Peripheral blood mononuclear cell (primary cell): ENCODE data around the genes GPR174, TBX22, POF1B and SRPX2.

- PRO-cap, 8 experiments = peak in 3 of 8 experiments; most common plus-strand start chrX:79108132 (in 3)
These were observed 36.7 kb upstream of the GPR174 start for GRCh38 chrX:79107670-79108399.

DNA sequence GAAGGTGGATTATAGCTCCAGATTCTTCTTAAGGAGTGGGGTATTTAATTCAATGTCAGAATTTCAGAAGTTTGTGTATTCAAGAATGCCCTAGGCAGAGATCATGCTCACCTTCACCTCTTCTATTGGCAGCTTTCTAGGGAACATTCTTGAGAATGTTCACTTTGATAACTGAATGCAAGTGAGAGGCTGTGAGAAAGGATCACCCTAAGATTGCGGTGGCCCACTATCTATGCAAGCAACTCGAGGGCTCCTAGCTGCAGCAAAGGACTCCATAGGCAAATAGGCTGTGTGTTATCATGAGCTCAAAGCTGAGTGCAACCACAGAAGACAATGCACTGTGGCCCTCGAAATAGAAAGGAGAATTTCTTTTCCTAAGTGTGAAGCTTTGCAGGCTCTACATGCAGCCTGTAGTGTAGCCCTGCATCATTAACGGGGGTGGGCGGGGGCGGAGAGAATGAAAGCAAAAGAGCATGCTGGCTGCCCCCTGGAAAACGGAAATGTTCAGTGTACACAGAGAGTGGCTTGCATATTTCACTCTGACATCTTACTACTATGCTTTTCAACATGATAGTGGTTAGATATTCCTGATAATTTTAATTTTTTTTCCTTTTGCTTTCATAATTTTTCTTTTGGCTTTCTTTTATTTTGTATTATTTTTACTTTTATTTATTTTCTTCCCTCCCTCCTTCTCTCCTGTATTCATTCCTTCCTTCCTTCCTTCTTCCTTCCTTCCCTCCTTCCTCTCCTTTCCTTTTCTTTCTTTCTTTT, at the start of gene GPR174:
TSS of gene GPR174 (plus strand) at position 507 of the 771 bp plus-strand sequence.
- PRO-cap, 8 experiments = peak in 3 of 8 experiments; most common plus-strand start position 492 of the sequence (in 1); most common minus-strand start position 332 of the sequence (in 1)

- PRO-cap, 8 experiments = peak in 2 of 8 experiments; most common plus-strand start chrX:79161889 (in 2)
These were observed 17.1 kb downstream of the GPR174 start for GRCh38 chrX:79161391-79162171.

- PRO-cap, 8 experiments = no peak in any of the 8 experiments
These were observed 104.5 kb downstream of the ITM2A start for GRCh38 chrX:79262763-79262962.

DNA sequence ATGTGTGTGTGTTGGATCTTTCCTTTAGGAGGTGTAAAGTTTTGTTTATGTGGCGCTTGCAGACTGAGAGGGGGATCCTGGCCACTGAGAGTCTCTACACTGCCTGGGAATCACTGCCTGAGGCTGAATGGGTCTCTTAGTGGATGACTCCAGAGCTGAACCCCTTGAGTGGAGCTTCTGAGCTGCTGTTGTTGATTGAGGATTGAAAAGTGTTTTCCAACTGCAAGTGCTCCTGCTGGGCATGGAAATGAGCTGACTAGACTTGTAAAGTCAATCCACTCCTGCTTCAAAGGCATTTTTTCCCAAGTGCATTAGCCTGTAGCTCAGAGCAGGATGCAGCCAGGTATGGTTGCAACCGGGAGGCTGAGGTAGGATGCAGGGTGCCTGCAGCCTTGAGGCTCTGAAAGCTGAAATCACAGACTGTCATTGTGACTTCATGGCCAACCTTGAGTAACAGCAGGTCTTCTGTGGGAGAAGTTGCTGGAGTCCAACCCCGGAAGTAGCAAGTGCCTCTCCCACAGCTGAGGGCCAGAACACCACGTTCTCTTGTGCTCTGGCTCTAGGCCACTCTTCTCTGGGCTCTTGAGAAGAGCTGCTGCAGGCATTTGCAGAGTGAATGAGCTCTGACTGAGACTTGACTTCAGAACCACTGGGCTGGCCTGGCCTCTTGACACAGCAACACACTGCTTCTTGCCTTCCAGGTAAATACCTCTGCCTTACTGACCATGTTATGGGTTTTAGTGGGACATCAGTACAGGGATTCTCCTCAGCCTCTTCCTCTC, at the start of gene TBX22:
TSS of gene TBX22 (plus strand) at position 567 of the 782 bp plus-strand sequence.
- PRO-cap, 8 experiments = no peak in any of the 8 experiments

- PRO-cap, 8 experiments = no peak in any of the 8 experiments
These were observed 178.4 kb downstream of the BRWD3 start for GRCh38 chrX:80631338-80631694.

- PRO-cap, 8 experiments = no peak in any of the 8 experiments
These were observed 35.0 kb downstream of the BRWD3 start for GRCh38 chrX:80774377-80775296.

- PRO-cap, 8 experiments = no peak in any of the 8 experiments
These were observed 825 bp upstream of the BRWD3 start for GRCh38 chrX:80810483-80810920.

- PRO-cap, 8 experiments = peak in 2 of 8 experiments; most common minus-strand start chrX:83496709 (in 2)
These were observed 11.5 kb upstream of the POU3F4 start for GRCh38 chrX:83496632-83496952.

DNA sequence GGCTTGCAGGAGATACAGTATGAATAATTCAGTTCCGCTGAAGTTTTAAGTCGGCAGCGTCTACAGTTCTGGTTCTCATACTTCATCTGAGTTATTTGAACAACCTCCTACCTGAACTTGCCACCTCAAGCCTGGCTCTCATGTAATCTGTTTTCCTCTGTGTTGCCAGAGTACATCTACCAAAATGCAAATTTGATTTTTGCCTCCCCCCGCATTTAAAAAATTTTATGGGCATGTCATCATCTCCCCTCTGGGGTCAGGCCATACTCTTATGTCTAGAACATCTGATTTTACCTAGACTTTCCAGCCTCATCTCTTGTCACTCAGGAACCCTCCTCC, 890 bp downstream of the APOOL start:
- PRO-cap, 8 experiments = no peak in any of the 8 experiments

GRCh38 chrX:85379215-85379960, at the start of gene POF1B:
Gene POF1B (minus strand): TSS chrX:85379665.
- PRO-cap, 8 experiments = no peak in any of the 8 experiments

DNA sequence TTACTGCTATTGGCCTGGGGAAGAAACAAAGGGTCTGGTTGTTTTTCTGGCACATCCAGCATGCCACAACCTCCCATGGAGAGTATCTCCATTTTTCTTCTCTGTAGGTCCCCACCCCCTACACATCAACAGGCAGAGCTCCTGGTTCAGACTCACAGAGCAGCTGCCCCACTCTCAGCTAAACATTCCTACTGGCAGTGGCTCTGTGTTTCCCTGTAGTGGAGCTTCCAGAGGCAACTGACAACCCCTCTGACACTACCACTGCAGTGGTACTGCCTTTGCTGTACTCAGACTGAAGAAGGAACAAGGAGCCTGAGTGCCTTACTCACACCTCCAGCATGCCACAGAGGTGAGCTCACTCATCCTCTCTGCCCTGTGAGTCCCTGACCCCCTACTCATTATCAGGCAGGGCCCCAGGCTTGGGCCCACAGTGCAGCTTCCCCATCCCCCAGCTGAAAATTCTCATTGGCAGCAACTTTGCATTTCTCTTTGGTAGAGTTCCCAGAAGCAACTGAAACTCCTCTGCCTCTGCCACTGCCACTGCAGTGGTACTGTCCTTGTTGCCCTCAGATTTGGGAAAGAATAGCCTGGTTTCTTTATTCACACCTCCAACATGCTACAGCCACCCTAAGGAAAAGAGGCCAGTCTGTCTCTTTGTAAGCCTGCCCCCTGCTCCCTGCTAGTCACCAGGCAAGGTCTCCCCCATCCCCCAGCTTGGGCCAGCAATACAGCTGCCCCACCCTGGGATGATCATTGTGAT, 240.6 kb upstream of the POF1B start:
- PRO-cap, 8 experiments = no peak in any of the 8 experiments

GRCh38 chrX:90271517-90271716, 349.7 kb downstream of the TGIF2LX start:
- PRO-cap, 8 experiments = no peak in any of the 8 experiments

DNA sequence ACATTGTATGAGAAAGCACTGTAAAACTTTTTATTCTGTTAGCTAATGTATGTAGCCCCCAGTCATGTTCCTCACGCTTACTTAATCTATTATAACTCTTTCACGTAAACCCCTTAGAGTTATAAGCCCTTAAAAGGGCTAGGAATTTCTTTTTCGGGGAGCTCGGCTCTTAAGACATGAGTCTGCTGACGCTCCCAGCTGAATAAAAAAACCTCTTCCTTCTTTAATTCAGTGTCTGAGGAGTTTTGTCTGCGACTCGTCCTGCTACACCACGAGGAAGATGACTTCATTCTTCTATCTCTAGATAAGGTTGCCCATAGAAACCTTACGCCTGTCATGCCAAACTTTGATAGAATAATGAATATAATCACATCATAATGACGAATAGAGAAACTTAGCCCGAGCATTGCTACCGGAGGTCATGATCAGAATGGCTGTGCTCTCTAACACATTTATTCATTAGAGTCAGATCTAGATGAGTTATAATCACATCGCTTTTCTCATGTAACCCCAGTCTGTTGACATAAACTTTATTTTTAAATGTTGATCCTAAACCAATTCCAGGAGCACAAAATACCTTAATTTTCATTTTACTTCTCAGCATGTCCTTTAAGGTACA, 235.0 kb downstream of the NAP1L3 start:
- PRO-cap, 8 experiments = no peak in any of the 8 experiments

GRCh38 chrX:94700805-94701320, 1026.9 kb downstream of the FAM133A start:
- PRO-cap, 8 experiments = no peak in any of the 8 experiments

GRCh38 chrX:95218943-95219468, 1465.6 kb upstream of the DIAPH2 start:
- PRO-cap, 8 experiments = no peak in any of the 8 experiments

DNA sequence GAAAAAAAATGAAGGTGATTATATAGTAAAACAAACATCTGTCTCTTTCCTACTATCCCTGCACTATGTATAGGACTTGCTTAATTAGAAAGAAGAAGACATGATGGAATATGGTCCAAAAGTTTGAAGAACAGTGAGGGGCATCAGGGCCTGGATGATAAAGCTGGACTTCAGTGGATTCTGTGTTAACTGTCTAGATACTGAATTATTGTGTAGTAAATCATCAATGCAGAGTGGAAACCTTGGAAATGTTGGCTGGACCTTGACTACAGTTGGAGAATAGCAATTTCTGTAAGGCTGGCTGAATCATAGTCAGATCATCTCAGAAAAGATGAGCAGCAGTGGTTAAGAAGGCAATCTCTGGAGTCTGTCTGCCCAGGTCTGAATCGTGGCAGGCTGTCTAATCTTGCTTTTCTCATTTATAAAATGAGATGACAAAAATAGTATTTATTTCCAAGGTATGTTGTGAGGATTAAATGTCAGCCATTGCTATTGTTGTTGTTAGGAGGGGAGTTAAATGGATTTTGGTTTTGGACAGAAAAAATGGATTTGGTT, 99.0 kb upstream of the RPA4 start:
- PRO-cap, 8 experiments = no peak in any of the 8 experiments

DNA sequence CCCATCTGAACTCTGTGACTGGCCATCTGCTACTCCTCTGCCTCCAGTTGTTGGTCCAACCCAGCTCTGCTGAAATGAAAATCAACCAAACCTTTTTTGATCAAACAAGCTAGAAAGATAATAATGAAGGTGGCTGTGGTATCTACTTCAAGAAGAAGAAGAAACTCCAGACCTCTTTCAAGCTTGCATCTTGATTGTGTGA, 66.3 kb upstream of the PCDH19 start:
- PRO-cap, 8 experiments = no peak in any of the 8 experiments

DNA sequence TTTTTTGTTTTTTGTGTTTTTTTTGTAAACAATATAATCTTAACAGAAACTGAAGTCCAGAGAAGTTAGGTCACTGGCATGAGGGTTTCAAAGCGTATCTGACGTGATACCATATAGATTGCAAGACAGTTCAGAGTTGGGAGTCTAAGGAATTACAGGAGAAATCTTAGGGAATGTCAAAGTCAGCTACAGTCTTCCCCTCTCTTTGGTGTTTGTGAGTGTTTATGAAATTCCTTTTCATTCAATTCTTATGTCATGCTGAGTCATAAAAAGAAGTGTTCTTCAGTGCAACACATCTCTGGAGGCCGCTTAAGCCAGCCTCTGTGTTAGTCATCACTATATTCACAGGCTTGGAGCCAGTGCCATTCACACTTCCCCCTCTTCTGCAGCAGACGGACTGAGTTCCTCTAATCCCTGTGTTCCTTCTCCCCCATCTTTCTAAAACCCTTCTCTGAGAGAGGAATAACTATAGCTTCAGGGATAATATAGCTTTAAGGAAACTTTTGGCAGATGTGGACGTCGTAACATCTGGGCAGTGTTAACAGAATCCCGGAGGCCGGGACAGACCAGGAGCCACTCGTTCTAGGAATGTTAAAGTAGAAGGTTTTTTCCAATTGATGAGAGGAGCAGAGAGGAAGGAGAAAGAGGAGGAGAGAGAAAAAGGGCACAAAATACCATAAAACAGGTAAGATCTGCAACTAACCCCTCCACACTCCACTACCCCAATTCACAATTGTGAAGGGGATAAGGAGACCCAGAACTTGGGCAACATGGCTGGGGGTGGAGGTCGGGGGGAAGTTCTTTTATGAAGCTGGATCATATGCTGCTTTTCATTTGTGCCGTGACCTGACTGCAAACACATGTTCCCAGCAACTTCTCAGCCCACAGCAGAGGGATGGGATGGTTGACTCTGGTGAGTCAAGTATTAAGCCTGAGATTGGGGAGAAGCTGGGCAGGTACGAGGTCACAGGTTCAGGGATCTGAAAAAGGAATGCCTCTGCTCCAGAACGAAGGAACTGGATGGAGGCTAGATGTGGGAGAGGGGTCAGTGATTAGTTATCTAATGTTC, at the start of gene SRPX2:
TSS of gene SRPX2 (plus strand) at position 369 of the 1,069 bp plus-strand sequence.
- PRO-cap, 8 experiments = no peak in any of the 8 experiments

DNA sequence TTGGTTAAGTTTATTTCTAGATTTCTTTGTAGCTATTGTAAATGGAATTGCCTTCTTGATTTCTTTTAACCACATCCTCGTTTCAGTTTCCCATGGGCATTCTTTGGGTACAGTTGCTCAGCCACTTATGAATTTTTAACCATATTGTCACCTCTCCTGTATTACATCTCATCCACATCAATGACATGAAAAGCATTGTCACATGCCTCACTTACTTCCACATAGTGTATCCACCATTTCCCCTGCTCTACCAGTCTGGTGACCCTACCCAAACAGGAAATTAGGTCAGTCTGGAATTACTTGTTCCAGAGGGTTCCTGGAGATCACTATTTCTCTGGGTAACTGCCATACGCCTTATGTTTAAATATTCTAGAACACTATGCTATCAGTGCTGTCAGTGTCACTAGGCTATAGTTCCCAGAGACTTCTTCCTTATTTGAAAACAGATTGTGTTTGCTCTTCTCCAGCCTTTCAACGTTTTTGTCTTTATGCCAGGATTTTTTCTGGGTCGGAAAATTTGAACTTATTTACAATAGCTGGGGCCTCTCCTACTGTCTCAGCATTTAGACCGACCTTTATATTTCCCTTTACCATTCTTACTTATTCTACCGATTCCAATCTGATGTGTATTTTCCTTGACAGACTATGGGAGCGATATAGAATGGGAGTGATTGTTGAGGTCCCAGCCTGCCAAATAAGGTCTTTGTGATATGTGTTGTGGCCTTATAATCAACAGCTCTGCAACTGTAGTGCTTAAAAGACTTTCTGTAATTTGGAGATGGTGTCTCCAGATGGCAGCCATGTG, 15.0 kb downstream of the SRPX2 start:
- PRO-cap, 8 experiments = no peak in any of the 8 experiments